ENCODE data around the gene USP12.

- RRBS = no CpG with 5 or more reads among the region's 3 CpGs
Observed at GRCh38 chr13:26133186-26133845, 81.5 kb upstream of the SHISA2 start.

DNA sequence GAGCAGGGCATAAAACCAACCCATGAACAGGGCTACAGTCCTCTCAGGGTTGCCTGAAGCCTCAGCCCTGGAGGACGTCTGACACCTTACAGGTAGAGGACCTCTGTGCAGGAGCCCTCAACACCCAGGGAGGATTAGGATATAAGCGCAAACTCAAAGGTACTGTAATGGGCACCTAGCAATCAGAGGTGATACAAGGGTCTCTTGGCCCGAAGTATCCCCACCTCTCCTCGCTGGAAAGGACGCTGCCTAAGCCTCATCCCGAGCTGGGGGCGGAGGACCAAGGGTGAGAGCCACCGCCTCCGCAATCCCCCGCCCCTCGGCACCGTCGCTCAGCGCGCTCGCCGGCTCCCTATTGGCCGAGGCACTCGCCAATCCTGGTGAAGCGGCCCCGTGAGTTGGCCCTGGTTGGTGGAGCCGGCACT is 270 bp upstream of the WASF3 start:
- RRBS = 2% methylated on average over 6 of the region's 22 CpGs

- RRBS = no CpG with 5 or more reads among the region's 2 CpGs
Observed at GRCh38 chr13:26957233-26957677, 196.7 kb upstream of the GPR12 start.

DNA sequence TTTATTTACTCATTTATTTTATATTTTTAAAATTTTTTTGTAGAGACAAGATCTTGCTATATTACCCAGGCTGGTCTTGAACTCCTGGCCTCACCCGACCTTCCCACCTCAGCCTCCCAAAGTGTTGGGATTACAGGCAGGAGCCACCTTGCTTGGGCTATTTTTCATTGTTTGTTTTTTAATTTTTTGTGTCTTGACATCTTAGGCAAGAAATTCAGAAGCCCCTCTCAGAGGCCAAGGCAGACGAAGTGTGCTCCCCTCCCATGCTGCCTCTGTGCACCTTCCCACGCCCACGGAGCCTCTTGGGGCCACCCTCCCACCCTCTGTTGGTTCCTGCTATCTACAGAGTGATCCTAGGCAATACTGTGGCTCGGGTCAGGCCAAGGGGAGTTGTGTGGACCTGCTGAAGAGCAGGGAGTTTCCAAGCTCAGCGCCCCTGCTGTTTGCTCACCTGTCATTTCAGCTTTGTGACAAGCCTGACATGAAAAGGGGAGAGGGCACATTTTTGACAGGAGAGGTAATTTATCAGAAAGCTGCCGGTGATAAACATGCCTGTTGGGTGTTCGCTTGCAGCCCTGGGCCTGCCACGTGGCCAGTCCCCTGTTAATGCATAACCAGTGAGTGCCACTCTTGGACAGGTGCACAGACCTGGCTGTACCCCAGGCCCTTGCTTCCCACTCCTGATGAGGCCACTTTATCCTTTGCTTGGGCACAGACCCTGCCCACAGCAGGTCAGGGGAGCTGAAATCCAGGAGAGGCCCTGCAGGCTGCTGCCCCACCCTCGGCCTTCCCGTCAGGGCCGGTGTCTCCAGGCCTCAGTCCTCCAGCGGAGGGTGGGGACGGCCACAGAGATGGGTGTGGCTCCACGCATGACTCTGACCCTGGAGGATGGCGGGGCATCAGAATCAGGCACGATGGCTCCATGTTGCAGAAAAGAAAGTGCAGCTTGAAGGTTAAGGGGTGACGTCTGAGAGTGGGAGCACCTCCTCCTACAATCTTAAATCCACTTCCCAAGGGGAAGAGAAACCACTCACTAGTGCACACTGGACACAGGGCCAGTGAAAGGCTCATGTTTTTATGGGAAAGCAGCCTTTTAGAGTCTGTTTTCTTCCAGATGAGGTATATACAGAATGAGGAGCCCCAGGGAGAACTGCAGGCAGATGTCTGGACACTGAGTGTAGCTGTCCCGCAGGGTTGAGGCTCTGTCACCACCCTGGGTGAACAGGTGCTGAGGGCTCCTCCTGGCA is 201.5 kb upstream of the GPR12 start:
- RRBS = no CpG with 5 or more reads among the region's 19 CpGs

GRCh38 chr13:27125139-27125658 is 46.4 kb downstream of the USP12 start:
- RRBS = no CpG with 5 or more reads among the region's 8 CpGs

GRCh38 chr13:27171157-27171552 is 456 bp downstream of the USP12 start:
- RRBS = 2% methylated on average over 33 of the region's 65 CpGs

- RRBS = 1% methylated on average over 42 of the region's 113 CpGs
Observed at GRCh38 chr13:27171553-27172581, at the start of gene USP12. USP12 (minus strand) TSS chr13:27171811.

- RRBS = no CpG with 5 or more reads among the region's 12 CpGs
Observed at GRCh38 chr13:27253109-27254049, 2.0 kb downstream of the RPL21 start.

GRCh38 chr13:27293740-27294715 is 23.4 kb downstream of the RASL11A start:
- RRBS = no CpG with 5 or more reads among the region's 5 CpGs

DNA sequence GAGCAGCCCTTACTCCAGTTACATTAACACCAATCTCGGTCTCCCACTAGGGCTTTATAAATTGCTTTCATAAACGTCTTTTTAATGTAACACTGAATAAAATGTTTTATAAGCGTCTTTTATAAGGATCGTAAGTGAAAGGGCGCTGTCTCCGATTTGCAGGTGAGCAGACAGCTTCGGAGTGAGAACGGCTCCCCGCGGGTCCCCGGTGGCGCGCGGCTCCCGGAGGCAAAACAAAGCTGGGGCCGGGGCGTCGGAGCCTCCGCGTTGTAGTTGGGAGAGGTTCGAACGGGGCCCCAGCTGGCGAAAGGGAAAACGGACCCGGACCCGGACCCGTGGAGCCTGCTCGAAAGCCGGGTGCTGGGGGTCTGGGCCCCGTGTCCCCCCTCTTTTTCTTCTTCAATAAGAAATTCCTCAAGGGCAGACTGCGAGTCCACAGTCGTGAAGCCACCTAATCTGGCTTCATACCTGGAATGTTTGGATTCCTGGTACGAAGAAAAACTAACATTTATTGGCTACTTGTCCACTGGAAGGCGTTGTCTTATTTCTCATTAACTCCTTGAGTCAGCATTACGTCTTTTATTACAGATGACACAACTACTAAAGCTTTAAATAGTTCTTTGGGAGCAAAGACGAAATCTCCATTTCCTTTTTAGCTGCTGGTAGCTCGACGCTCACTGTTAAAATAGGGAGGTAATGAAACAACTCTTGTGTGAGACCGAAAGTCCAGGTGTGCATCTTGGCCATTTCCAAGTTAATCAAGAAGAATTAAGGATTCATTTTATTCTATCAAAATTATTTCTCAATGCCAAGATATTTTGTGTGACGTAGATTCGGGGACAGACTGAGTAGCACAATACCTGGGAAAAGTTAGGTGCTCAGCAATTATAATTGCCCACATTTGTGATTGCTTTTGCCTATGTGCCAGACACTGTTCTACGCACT is 694 bp upstream of the MTIF3 start:
- RRBS = 3% methylated on average over 9 of the region's 42 CpGs

GRCh38 chr13:27549169-27549658 is 71.1 kb downstream of the LNX2 start:
- RRBS = no CpG with 5 or more reads among the region's 4 CpGs

DNA sequence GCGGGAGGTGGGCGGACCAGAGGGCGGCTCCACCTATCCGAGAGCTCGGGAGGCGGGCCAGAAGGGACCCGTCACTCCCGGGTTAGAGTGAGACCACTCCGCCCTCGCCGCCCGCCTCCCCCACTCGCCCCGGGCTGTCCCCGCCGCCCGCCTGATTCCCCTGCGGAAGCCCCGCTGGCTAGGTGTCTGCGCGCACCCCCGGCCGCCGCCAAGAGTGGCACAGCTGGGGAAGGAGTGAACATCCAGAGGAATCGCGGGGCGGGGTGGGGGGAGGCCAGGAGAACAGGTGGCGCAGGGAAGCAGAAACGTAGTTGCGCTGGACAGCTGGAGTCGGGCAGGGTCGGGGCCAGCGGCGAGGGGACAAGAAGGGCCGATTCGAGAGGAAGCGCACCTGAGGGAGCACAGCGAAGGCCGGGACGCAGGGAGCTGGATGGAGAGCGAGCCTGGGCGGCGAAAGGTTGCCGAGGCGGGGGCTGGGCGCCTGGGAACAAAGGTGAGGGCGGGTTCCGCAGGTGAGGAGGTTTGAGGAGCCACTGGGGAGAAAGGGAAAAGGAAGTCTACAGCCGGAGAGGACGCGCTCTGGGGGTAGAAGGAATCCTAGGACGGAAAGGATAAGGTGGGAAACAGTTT is 434 bp upstream of the LNX2 start:
- RRBS = 1% methylated on average over 16 of the region's 52 CpGs

GRCh38 chr13:27853172-27853648 is 60.9 kb downstream of the GSX1 start:
- RRBS = no CpG with 5 or more reads among the region's 14 CpGs

DNA sequence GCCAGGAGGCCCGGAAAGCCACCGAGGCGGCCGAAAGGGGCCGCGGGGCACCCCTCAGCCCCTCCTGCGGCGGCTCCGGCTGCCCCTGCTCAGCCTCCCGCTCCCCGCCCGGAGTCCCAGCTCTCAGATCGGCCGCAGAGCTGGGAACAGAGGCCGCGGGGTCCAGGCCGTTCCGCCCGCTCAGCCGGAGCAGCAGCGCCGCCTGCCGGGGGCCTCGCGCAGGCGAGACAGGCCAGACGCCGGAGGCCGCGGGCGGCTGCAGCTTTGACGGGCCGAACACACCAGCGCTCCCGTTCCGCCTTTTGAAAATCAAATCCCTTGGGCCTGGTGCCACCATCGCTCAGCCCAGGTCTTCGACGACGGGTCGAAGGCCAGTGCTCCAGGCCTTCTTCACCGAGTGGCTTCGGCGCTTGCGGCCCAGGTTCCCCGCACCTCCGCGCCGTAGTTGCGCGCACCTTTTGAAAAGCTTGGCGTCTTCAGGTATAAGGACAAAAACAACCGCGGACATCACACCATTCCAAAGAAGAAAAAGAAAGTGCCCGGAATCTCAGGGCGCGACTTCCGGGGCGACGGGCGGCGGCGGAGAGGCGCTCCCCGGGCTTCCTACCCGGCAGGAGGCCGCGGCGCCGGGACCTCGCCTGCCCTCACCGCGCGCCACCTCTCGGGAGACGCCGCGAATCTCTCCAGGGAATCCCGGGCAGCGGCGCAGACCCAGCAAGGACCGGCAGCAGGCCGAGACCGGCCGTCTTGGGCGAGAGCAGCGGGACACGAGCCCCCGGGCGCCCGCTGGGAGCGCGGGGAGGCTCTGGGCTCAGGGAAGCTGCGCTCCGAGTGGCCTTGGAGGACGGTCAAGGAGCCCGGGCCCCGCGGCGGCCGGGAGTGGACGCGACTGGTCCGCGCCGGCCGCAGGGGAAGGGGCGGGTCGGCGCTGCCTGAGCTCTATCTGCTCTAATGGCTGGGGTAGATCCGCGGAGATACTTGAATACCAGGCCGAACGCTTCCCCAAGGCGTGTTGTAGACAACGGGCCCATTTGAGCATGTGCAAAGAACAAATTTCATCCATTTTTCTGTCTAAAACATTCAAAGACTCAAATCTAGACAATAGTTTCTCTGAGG is 14.9 kb downstream of the CDX2 start:
- RRBS = 7% methylated on average over 41 of the region's 116 CpGs

GRCh38 chr13:27977785-27978933 is 9.0 kb upstream of the CDX2 start:
- RRBS = 7% methylated on average over 23 of the region's 123 CpGs

GRCh38 chr13:28239097-28239966 is 101.0 kb downstream of the PAN3 start:
- RRBS = no CpG with 5 or more reads among the region's 7 CpGs

GRCh38 chr13:28292476-28293209 is 154.3 kb downstream of the PAN3 start:
- RRBS = no CpG with 5 or more reads among the region's 6 CpGs

GRCh38 chr13:28430992-28431466 is 63.9 kb downstream of the FLT1 start:
- RRBS = no CpG with 5 or more reads among the region's 7 CpGs

DNA sequence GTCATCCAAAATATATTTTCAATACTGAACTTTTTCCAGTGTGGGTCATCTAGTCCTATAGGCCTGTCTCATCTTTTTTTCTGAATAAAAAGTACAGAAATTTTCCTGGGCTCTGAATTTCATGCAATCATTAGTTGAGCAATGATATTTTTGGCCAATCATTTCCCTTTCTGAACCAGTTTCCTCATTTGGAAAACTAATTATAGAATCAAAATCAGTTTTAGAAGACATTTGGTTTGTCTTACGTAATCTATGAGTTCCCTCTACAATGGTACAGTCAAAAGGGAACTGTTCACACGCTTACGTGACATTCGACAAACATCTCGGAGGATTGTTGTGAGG is 27.0 kb downstream of the FLT1 start:
- RRBS = no CpG with 5 or more reads among the region's 5 CpGs

DNA sequence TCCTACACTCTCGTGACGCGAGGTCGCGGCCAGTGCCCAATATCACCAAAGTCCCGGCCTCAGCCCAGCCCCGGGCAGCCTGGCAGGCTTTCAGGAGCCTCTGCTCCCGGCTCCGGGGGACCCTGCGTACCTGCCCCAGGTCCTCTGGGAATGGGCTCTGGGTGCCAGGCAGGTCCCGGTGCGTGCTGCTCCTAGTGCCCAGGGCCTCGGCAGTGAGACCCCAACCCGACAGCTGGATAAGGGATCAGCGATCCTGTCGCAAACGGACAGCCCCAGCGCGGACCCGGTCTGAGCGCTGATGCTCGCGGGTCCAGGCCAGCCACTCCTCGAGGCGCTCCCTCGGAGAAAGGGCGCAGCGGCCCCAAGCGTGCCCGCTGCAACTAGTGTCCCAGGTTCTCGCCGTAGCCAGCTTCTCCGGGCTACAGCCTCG is 659 bp downstream of the FLT1 start:
- RRBS = under 1% methylated on average over 15 of the region's 34 CpGs

All from AG08470 (cell line).